K562 (cell line): Measurements from ENCODE around the gene SLC25A4.

GRCh38 chr4:184390116-184390648 is 84.2 kb downstream of the IRF2 start:
- RAMPAGE, long total RNA: no peak
- RRBS: no CpG with 5 or more reads among the region's 15 CpGs
PRO-cap:
- standard: no peak
- CoPRO, capped RNA only, 2 experiments: no peak in any of the 2 experiments
- CoPRO, capped and uncapped RNA, 2 experiments: no peak in any of the 2 experiments
- CoPRO, uncapped RNA only, 2 experiments: no peak in any of the 2 experiments
CAGE:
- cytosol, long polyA plus RNA: no peak
- long polyA plus RNA: no peak
- nucleolus, long total RNA: no peak
- nucleus, long polyA plus RNA: no peak

GRCh38 chr4:184398761-184399501 is 75.4 kb downstream of the IRF2 start:
- RAMPAGE, long total RNA: no peak
- RRBS: 93% methylated on average over 5 of the region's 24 CpGs
PRO-cap:
- standard: no peak
- CoPRO, capped RNA only, 2 experiments: no peak in any of the 2 experiments
- CoPRO, capped and uncapped RNA, 2 experiments: no peak in any of the 2 experiments
- CoPRO, uncapped RNA only, 2 experiments: no peak in any of the 2 experiments
CAGE:
- cytosol, long polyA plus RNA: no peak
- long polyA plus RNA: no peak
- nucleolus, long total RNA: no peak
- nucleus, long polyA plus RNA: no peak

GRCh38 chr4:184472263-184472660 is 2.1 kb downstream of the IRF2 start:
- RAMPAGE, long total RNA: no peak
- RRBS: 0% methylated on average over 3 of the region's 10 CpGs
PRO-cap:
- standard: bidirectional peak, plus-strand start at chr4:184472559, minus-strand start at chr4:184472435
- CoPRO, capped RNA only, 2 experiments: peak in 1 of 2 experiments; most common minus-strand start chr4:184472477 (in 1)
- CoPRO, capped and uncapped RNA, 2 experiments: no peak in any of the 2 experiments
- CoPRO, uncapped RNA only, 2 experiments: no peak in any of the 2 experiments
CAGE:
- cytosol, long polyA plus RNA: no peak
- long polyA plus RNA: no peak
- nucleolus, long total RNA: no peak
- nucleus, long polyA plus RNA: no peak

- RAMPAGE, long total RNA: no peak
- RRBS: 2% methylated on average over 50 of the region's 87 CpGs
PRO-cap:
- standard: bidirectional peak, plus-strand start at chr4:184473103, minus-strand start at chr4:184473063
- CoPRO, capped RNA only, 2 experiments: peak in 2 of 2 experiments; most common plus-strand start chr4:184472780 (in 1); most common minus-strand start chr4:184473086 (in 2)
- CoPRO, capped and uncapped RNA, 2 experiments: peak in 2 of 2 experiments; most common plus-strand start chr4:184473103 (in 2); most common minus-strand start chr4:184473060 (in 1)
- CoPRO, uncapped RNA only, 2 experiments: no peak in any of the 2 experiments
CAGE:
- cytosol, long polyA plus RNA: no peak
- long polyA plus RNA: no peak
- nucleolus, long total RNA: no peak
- nucleus, long polyA plus RNA: no peak
These were observed 1.5 kb downstream of the IRF2 start for GRCh38 chr4:184472661-184473401.

GRCh38 chr4:184534160-184535155 is 60.1 kb upstream of the IRF2 start:
- RAMPAGE, long total RNA: no peak
- RRBS: no CpG with 5 or more reads among the region's 6 CpGs
PRO-cap:
- standard: no peak
- CoPRO, capped RNA only, 2 experiments: peak in 1 of 2 experiments; most common plus-strand start chr4:184534875 (in 1); most common minus-strand start chr4:184534852 (in 1)
- CoPRO, capped and uncapped RNA, 2 experiments: no peak in any of the 2 experiments
- CoPRO, uncapped RNA only, 2 experiments: no peak in any of the 2 experiments
CAGE:
- cytosol, long polyA plus RNA: no peak
- long polyA plus RNA: no peak
- nucleolus, long total RNA: no peak
- nucleus, long polyA plus RNA: no peak

GRCh38 chr4:184805995-184806677 is 19.6 kb downstream of the ACSL1 start:
- RAMPAGE, long total RNA: no peak
- RRBS: no CpG with 5 or more reads among the region's 6 CpGs
PRO-cap:
- standard: no peak
- CoPRO, capped RNA only, 2 experiments: no peak in any of the 2 experiments
- CoPRO, capped and uncapped RNA, 2 experiments: no peak in any of the 2 experiments
- CoPRO, uncapped RNA only, 2 experiments: no peak in any of the 2 experiments
CAGE:
- cytosol, long polyA plus RNA: no peak
- long polyA plus RNA: no peak
- nucleolus, long total RNA: no peak
- nucleus, long polyA plus RNA: no peak

- RAMPAGE, long total RNA: no peak
- RRBS: no CpG with 5 or more reads among the region's 2 CpGs
PRO-cap:
- standard: no peak
- CoPRO, capped RNA only, 2 experiments: no peak in any of the 2 experiments
- CoPRO, capped and uncapped RNA, 2 experiments: no peak in any of the 2 experiments
- CoPRO, uncapped RNA only, 2 experiments: no peak in any of the 2 experiments
CAGE:
- cytosol, long polyA plus RNA: no peak
- long polyA plus RNA: no peak
- nucleolus, long total RNA: no peak
- nucleus, long polyA plus RNA: no peak
These were observed 2.7 kb downstream of the ACSL1 start for GRCh38 chr4:184822935-184823581.

GRCh38 chr4:184824016-184824516 is 1.7 kb downstream of the ACSL1 start:
- RAMPAGE, long total RNA: no peak
- RRBS: no CpG with 5 or more reads among the region's 9 CpGs
PRO-cap:
- standard: no peak
- CoPRO, capped RNA only, 2 experiments: no peak in any of the 2 experiments
- CoPRO, capped and uncapped RNA, 2 experiments: no peak in any of the 2 experiments
- CoPRO, uncapped RNA only, 2 experiments: no peak in any of the 2 experiments
CAGE:
- cytosol, long polyA plus RNA: no peak
- long polyA plus RNA: no peak
- nucleolus, long total RNA: no peak
- nucleus, long polyA plus RNA: no peak

DNA sequence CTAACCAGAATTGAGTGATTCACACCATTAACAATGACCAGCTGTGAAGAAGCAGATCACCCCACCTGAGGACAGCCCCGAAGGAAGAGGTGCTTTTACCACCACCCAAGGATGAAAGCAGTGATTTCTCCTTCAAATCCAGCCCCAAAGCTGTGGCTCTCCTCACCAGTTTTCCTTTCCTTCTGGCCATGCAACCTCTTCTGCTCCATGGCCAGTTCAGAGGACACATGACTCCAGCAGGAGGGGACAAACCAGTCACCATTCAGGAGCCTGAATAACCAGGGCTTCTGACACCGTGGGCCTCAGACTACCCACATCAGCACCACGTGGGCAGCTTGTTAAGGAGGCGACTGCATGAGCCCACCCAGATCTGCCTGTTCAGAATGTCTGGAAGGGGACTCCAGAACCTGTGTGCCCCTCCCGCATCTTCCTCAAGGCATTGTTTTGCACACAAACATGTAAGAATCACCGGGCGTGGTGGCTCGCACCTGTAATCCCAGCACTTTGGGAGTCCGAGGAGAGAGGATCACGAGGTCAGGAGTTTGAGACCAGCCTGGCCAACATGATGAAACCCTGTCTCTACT is 21.1 kb upstream of the ACSL1 start:
- RAMPAGE, long total RNA: no peak
- RRBS: no CpG with 5 or more reads among the region's 10 CpGs
PRO-cap:
- standard: no peak
- CoPRO, capped RNA only, 2 experiments: no peak in any of the 2 experiments
- CoPRO, capped and uncapped RNA, 2 experiments: no peak in any of the 2 experiments
- CoPRO, uncapped RNA only, 2 experiments: no peak in any of the 2 experiments
CAGE:
- cytosol, long polyA plus RNA: no peak
- long polyA plus RNA: no peak
- nucleolus, long total RNA: no peak
- nucleus, long polyA plus RNA: no peak

- RAMPAGE, long total RNA: no peak
- RRBS: no CpG with 5 or more reads among the region's 6 CpGs
PRO-cap:
- standard: no peak
- CoPRO, capped RNA only, 2 experiments: no peak in any of the 2 experiments
- CoPRO, capped and uncapped RNA, 2 experiments: no peak in any of the 2 experiments
- CoPRO, uncapped RNA only, 2 experiments: no peak in any of the 2 experiments
CAGE:
- cytosol, long polyA plus RNA: no peak
- long polyA plus RNA: no peak
- nucleolus, long total RNA: no peak
- nucleus, long polyA plus RNA: no peak
These were observed 23.5 kb upstream of the ACSL1 start for GRCh38 chr4:184849145-184849865.

- RAMPAGE, long total RNA: no peak
- RRBS: no CpG with 5 or more reads among the region's 11 CpGs
PRO-cap:
- standard: no peak
- CoPRO, capped RNA only, 2 experiments: no peak in any of the 2 experiments
- CoPRO, capped and uncapped RNA, 2 experiments: no peak in any of the 2 experiments
- CoPRO, uncapped RNA only, 2 experiments: no peak in any of the 2 experiments
CAGE:
- cytosol, long polyA plus RNA: no peak
- long polyA plus RNA: no peak
- nucleolus, long total RNA: no peak
- nucleus, long polyA plus RNA: no peak
These were observed 61.8 kb upstream of the ACSL1 start for GRCh38 chr4:184887209-184888283.

DNA sequence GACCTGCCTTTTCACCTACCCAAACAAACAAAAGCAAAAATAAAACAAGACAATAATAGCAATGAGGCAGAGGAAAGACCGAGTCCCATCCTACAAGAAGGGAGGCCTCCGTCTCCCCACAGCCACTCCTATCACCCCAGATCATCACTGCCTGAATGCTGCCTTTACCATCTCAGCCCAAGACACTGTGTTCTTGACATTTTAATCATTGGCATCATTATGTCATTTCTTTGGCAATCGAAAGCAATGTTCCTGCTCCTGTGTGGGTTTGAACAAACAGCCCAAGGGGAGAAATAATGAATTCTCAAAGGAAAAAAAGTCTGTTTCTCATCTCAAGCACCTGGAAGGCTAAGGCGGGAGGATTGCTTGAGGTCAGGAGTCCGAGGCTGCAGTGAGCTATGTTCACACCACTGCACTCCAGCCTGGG is 73.0 kb upstream of the ACSL1 start:
- RAMPAGE, long total RNA: no peak
- RRBS: no CpG with 5 or more reads among the region's 5 CpGs
PRO-cap:
- standard: no peak
- CoPRO, capped RNA only, 2 experiments: no peak in any of the 2 experiments
- CoPRO, capped and uncapped RNA, 2 experiments: no peak in any of the 2 experiments
- CoPRO, uncapped RNA only, 2 experiments: no peak in any of the 2 experiments
CAGE:
- cytosol, long polyA plus RNA: no peak
- long polyA plus RNA: no peak
- nucleolus, long total RNA: no peak
- nucleus, long polyA plus RNA: no peak

- RAMPAGE, long total RNA: no peak
- RRBS: no CpG with 5 or more reads among the region's 16 CpGs
PRO-cap:
- standard: no peak
- CoPRO, capped RNA only, 2 experiments: no peak in any of the 2 experiments
- CoPRO, capped and uncapped RNA, 2 experiments: no peak in any of the 2 experiments
- CoPRO, uncapped RNA only, 2 experiments: no peak in any of the 2 experiments
CAGE:
- cytosol, long polyA plus RNA: no peak
- long polyA plus RNA: no peak
- nucleolus, long total RNA: no peak
- nucleus, long polyA plus RNA: no peak
These were observed 269 bp upstream of the SLC25A4 start for GRCh38 chr4:185142910-185143084.

DNA sequence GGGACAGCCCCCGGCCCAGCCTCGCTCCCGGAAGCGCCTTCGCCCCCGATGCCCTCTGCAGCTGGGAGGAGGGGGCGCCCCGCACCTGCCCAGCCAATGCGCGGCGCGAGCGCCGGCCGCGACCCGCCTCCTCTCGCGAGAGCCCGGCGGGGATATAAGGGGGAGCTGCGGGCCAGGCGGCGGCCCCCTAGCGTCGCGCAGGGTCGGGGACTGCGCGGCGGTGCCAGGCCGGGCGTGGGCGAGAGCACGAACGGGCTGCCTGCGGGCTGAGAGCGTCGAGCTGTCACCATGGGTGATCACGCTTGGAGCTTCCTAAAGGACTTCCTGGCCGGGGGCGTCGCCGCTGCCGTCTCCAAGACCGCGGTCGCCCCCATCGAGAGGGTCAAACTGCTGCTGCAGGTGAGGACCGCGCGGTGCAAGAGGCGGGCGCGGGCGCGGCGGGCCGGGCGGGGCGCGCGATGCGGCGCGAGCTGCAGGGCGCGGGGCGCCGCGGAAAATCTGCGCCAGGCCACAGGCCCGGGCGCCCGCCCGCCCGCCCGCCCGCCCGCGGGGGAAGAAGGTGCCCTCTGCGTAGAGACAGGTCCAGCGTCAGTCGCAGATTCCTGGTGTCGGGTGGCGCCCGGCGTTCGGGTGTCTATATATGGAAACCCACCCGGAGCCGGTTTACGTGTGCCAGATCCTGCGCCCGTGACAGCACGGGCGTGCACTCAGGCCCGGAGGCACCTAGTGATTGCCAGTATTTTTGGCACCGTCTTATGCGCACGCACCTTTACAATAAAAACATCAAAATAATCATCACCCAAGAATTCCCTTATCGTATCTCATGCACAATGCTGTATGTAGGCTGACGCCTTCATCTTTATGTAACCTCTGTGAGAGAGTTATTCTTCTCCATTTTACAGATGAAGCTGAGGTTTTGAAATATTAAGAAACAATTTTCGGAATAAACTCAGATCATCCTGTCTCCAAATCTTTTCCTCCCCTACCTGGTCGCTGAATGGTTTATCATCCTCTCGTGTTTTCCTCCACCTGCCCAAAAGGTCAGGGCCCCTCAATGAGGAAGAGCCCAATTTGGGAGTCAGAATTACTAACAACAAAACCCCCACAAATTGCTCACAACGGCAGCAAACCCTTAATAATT is at the start of gene SLC25A4:
SLC25A4 (plus strand) TSS at position 182 of the 1,141 bp plus-strand sequence.
- RAMPAGE, long total RNA: start-site peak on the plus strand centred at position 191 of the sequence, 32 bp wide, 483 and 394 reads in 2 replicates
- RRBS: 2% methylated on average over 46 of the region's 106 CpGs
PRO-cap:
- standard: bidirectional peak, plus-strand start at position 182 of the sequence, minus-strand start at position 50 of the sequence; bidirectional peak, plus-strand start at position 385 of the sequence, minus-strand start at position 389 of the sequence; unidirectional peak, minus-strand start at position 614 of the sequence
- CoPRO, capped RNA only, 2 experiments: peak in 2 of 2 experiments; most common plus-strand start position 182 of the sequence (in 2); most common minus-strand start position 50 of the sequence (in 1)
- CoPRO, capped and uncapped RNA, 2 experiments: peak in 2 of 2 experiments; most common plus-strand start position 182 of the sequence (in 2); most common minus-strand start position 50 of the sequence (in 2)
- CoPRO, uncapped RNA only, 2 experiments: no peak in any of the 2 experiments
CAGE:
- cytosol, long polyA plus RNA: start-site peak on the plus strand centred at position 208 of the sequence, 59 bp wide, 252 and 228 reads in 2 replicates
- long polyA plus RNA: start-site peak on the plus strand centred at position 204 of the sequence, 99 bp wide, 106 and 258 reads in 2 replicates
- nucleolus, long total RNA: no peak
- nucleus, long polyA plus RNA: no peak

DNA sequence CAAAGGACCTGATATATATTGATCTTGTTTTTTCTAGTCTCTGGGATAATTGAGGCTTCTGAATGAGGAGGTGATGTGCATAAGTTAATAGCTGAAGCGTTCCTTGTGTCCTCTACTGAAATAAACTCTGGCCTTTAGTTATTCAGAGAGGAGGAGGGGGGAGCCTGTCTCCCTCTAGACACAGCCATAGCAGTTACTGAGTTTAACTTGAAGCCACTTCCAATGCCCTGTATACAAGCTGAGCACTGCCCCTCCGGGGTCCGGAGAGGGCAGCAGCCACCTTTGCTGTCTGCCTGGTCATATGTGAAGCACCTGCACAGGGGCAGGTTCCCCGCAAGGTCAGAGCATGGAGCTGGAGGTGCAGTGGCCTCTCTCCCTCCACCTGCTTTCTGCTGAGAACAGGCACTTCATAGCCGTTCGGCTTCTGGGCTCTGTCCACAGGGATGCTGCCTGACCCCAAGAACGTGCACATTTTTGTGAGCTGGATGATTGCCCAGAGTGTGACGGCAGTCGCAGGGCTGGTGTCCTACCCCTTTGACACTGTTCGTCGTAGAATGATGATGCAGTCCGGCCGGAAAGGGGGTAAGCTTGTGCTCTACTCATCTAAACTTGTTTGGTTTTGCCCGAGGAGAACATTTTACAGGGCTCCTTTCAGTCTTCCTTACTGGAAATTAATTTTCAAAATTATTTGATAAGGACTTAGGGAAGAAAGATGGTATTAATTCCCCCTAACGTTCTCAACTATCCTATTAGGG is 2.4 kb downstream of the SLC25A4 start:
- RAMPAGE, long total RNA: no peak
- RRBS: no CpG with 5 or more reads among the region's 15 CpGs
PRO-cap:
- standard: no peak
- CoPRO, capped RNA only, 2 experiments: no peak in any of the 2 experiments
- CoPRO, capped and uncapped RNA, 2 experiments: no peak in any of the 2 experiments
- CoPRO, uncapped RNA only, 2 experiments: peak in 1 of 2 experiments; most common plus-strand start position 471 of the sequence (in 1); most common minus-strand start position 466 of the sequence (in 1)
CAGE:
- cytosol, long polyA plus RNA: no peak
- long polyA plus RNA: no peak
- nucleolus, long total RNA: no peak
- nucleus, long polyA plus RNA: no peak

- RAMPAGE, long total RNA: no peak
- RRBS: no CpG with 5 or more reads among the region's 2 CpGs
PRO-cap:
- standard: no peak
- CoPRO, capped RNA only, 2 experiments: no peak in any of the 2 experiments
- CoPRO, capped and uncapped RNA, 2 experiments: no peak in any of the 2 experiments
- CoPRO, uncapped RNA only, 2 experiments: no peak in any of the 2 experiments
CAGE:
- cytosol, long polyA plus RNA: no peak
- long polyA plus RNA: no peak
- nucleolus, long total RNA: no peak
- nucleus, long polyA plus RNA: no peak
These were observed 10.0 kb downstream of the SNX25 start for GRCh38 chr4:185219487-185219797.

GRCh38 chr4:185227454-185228409 is 18.3 kb downstream of the SNX25 start:
- RAMPAGE, long total RNA: no peak
- RRBS: no CpG with 5 or more reads among the region's 13 CpGs
PRO-cap:
- standard: no peak
- CoPRO, capped RNA only, 2 experiments: no peak in any of the 2 experiments
- CoPRO, capped and uncapped RNA, 2 experiments: no peak in any of the 2 experiments
- CoPRO, uncapped RNA only, 2 experiments: no peak in any of the 2 experiments
CAGE:
- cytosol, long polyA plus RNA: no peak
- long polyA plus RNA: no peak
- nucleolus, long total RNA: no peak
- nucleus, long polyA plus RNA: no peak

- RAMPAGE, long total RNA: no peak
- RRBS: no CpG with 5 or more reads among the region's 14 CpGs
PRO-cap:
- standard: no peak
- CoPRO, capped RNA only, 2 experiments: no peak in any of the 2 experiments
- CoPRO, capped and uncapped RNA, 2 experiments: no peak in any of the 2 experiments
- CoPRO, uncapped RNA only, 2 experiments: no peak in any of the 2 experiments
CAGE:
- cytosol, long polyA plus RNA: no peak
- long polyA plus RNA: no peak
- nucleolus, long total RNA: no peak
- nucleus, long polyA plus RNA: no peak
These were observed 19.5 kb downstream of the SNX25 start for GRCh38 chr4:185228873-185229390.